Liver (tissue), 9 donors: ENCODE measurements around a stretch of chr10.

- PRO-cap, 5 experiments = no peak in any of the 5 experiments
- RAMPAGE, long total RNA, 2 experiments = no peak in any of the 2 experiments
- RRBS = no CpG with 5 or more reads among the region's 11 CpGs
Observed at GRCh38 chr10:124739502-124739968, 4.6 kb downstream of the FAM53B start.

DNA sequence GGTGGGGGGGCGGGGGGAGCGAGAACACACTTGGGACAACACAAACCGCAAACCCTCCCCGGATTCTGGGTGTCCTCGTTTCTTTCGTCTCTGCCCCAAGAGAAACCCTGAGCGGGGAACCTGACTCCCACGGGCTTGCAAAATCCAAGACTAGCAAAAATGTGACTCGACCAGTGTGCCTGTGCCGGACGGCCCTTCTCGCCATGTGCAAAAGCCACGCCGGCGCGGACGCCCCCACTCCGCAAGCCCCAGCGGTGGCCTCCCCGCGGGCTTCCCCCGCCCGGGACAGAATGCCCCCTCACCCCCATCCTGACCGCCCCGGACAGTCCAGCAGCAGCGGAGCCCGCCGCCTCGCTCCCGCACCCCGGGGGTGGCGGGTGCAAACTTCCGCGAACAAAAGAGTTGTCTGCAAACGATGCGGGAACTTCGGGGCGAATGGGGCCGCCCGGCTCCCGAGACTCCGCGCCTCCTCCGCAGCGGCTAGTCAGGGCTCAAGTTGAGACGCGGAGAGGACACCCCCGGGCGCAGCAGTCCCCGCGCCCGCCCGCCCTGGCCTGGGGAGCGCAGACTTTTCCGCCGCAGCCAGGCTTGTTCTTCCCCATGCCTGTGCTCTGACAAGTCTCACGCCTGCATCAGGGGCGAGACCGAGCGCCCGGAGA lies 899 bp downstream of the FAM53B start:
- PRO-cap, 5 experiments = peak in 2 of 5 experiments; most common plus-strand start position 325 of the sequence (in 2)
- RAMPAGE, long total RNA, 2 experiments = no peak in any of the 2 experiments
- RRBS = 1% methylated on average over 36 of the region's 61 CpGs

GRCh38 chr10:124903033-124903628 lies 38.8 kb upstream of the ZRANB1 start:
- PRO-cap, 5 experiments = peak in 5 of 5 experiments; most common plus-strand start chr10:124903368 (in 1); most common minus-strand start chr10:124903163 (in 4)
- RAMPAGE, long total RNA, 2 experiments = no peak in any of the 2 experiments
- RRBS = no CpG with 5 or more reads among the region's 3 CpGs

DNA sequence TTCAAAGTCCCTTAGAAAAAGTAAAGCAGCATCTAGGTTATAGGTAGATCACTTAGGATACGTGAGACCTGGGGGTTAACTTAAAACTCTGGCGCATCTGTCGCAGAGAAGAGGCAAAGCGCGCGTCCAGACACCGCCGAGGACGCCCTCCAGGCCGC lies 25.6 kb upstream of the ZRANB1 start:
- PRO-cap, 5 experiments = no peak in any of the 5 experiments
- RAMPAGE, long total RNA, 2 experiments = no peak in any of the 2 experiments
- RRBS = no CpG with 5 or more reads among the region's 10 CpGs

DNA sequence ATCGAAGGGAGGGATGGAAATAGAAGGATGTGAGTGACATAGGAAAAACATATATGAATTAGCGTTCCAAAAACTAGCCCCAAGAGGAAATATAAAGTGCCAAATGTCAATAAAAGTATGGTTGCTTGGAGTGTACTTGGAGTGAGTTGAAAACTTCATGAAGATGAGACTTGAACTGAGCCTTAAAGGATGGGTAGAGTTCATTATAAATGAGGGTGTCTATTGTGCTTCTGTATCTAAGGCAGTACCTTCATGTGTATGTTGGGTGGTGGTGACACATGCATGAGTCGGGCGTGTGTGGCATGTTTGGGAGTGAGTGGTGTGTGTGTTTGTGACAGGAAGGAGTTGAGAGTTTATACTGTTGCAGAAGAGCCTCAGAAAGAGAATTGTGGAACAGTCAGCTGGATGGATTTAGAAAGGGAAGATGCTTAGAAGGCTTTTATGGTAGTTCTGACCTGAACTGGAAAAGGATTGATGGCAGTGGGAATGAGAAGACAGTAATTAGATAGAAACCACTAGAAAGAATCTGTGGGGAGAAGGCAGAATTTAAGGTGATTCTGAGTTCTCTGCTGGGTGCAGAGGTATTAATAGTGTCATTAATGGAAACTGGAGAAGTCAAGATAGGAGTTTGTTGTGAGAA lies 5.9 kb upstream of the ZRANB1 start:
- PRO-cap, 5 experiments = no peak in any of the 5 experiments
- RAMPAGE, long total RNA, 2 experiments = no peak in any of the 2 experiments
- RRBS = no CpG with 5 or more reads among the region's 4 CpGs

DNA sequence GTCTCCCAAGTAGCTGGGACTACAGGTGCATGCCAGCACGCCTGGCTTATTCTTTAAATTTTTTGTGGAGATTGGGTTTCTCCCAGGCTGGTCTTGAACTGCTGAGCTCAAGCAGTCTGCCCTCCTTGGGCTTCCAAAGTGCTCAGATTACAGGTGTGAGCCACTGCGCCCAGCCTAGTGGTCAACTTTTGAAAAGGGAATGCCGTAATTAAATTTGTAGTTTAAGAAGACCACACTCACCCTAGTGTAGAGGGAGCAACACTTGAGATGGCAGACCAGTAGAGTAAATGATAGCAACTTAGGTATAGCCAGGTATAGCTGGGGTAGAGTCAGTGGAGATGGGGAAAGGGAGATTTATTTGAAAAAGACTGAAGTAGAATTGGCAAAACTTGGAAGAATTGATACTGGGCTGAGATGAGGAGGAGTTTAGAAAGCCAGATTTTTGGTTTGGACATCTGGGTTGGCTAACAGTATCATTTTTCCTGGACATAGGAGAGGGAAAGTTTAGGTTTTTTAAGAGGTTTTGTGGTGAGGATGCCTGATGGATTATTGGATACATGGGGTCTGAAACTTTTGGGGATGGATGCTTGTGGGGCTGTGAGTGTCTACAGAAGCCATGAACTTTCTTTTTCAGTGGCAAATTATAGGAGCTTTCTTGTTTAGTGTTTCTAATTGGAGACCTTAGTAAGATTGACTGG lies 17.8 kb downstream of the ZRANB1 start:
- PRO-cap, 5 experiments = no peak in any of the 5 experiments
- RAMPAGE, long total RNA, 2 experiments = no peak in any of the 2 experiments
- RRBS = no CpG with 5 or more reads among the region's 3 CpGs

GRCh38 chr10:124981495-124982039 lies 39.6 kb downstream of the ZRANB1 start:
- PRO-cap, 5 experiments = no peak in any of the 5 experiments
- RAMPAGE, long total RNA, 2 experiments = no peak in any of the 2 experiments
- RRBS = no CpG with 5 or more reads among the region's 4 CpGs

GRCh38 chr10:124986922-124988075 lies 40.6 kb downstream of the CTBP2 start:
- PRO-cap, 5 experiments = peak in 3 of 5 experiments; most common minus-strand start chr10:124987937 (in 2)
- RAMPAGE, long total RNA, 2 experiments = no peak in any of the 2 experiments
- RRBS = no CpG with 5 or more reads among the region's 12 CpGs

DNA sequence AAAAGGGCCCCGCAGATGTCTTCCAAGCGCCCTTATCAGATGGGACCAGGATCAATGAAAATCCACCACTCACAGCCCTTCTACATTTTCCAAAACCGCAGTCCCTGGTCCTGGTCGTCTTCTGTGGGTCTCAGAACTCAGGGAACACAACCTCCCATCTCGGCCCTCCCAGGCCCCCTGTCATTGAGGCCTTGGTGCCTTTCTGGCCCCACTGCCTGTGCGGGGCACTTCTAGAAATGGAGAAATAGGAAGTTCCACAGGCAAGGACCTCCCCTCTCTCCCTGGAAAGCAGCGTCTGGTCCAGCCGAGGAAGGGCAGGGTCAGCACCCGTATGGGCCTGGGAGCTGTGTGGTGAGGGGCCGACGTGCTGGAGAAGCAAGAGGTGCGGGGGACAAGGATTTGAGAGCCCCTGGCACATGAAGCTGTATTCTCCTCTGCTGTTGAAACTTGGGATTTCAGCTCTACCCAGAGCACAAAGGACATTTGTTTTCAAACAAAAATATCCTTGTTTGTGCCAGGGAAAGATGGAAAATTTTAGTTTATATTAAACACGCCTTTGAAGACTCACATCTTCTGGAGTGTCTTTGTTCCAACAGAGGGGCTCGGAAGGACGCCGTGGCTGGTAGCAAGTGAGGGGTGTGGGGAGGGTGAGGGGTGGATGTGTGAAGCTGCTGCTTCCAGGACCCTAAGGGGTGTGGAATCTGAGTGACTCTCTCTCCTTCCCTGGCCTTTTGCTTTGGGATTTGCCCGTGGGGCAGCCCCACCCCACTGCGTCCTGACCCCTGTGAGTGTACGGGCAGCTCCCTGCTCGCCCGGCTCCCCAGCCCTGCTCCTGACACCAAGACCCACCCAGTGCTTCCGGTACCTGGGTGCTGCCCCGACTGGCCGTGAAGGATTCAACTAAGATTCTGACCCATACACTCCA lies 26.7 kb downstream of the CTBP2 start:
- PRO-cap, 5 experiments = no peak in any of the 5 experiments
- RAMPAGE, long total RNA, 2 experiments = no peak in any of the 2 experiments
- RRBS = 91% methylated on average over 2 of the region's 24 CpGs

DNA sequence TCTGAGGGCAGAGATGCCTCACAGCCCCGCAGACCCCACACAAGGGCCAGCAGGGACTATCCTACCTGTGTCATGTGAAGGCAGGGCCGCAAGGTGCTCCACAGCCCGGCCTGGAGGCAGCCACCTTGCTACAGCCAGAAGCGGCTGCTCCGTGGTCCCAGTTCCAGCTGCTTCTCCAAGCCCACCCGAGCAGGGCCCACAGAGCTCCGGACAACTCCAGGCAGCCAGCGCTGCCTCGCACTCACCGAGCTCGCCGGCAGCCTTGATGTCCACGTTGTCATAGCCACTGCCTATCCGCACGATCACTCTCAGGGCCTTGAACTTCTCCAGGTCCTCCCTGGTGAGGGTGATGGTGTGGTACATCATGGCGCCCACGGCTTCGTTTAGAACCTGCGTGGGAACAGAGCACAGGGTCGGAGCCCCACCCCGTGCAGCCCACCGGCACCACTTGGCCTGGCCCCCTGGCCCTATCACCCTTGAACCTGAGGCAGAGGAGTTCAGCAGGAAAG lies 25.1 kb downstream of the CTBP2 start:
- PRO-cap, 5 experiments = no peak in any of the 5 experiments
- RAMPAGE, long total RNA, 2 experiments = no peak in any of the 2 experiments
- RRBS = 87% methylated on average over 8 of the region's 22 CpGs

GRCh38 chr10:125011629-125012704 lies 15.9 kb downstream of the CTBP2 start:
- PRO-cap, 5 experiments = no peak in any of the 5 experiments
- RAMPAGE, long total RNA, 2 experiments = no peak in any of the 2 experiments
- RRBS = 84% methylated on average over 2 of the region's 38 CpGs

DNA sequence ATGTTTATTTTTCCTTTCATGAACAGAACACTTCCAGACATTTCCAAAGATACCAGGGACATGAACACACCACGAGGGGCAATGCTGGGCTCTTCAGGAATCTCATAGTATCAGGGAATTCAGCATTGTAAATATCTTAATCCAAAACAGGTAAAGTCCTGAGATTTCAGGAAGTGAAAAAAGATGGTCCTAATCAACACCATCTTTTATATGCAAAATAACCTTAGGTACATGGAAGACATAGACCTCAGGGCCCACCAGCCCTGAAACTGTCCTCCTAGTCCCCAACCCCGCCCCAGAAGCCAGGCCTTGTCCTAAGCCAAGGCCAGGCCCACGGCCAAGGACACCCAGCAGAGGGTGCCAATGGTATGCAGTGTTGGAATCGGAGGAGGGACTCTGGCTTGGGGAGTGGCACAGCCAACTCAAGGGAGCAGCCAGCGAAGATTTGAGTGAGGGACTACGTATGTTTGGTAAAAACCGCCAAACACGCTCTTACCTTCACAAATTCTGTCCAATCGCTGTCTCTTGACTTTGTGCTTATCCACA lies 10.7 kb upstream of the CTBP2 start:
- PRO-cap, 5 experiments = no peak in any of the 5 experiments
- RAMPAGE, long total RNA, 2 experiments = no peak in any of the 2 experiments
- RRBS = no CpG with 5 or more reads among the region's 9 CpGs

DNA sequence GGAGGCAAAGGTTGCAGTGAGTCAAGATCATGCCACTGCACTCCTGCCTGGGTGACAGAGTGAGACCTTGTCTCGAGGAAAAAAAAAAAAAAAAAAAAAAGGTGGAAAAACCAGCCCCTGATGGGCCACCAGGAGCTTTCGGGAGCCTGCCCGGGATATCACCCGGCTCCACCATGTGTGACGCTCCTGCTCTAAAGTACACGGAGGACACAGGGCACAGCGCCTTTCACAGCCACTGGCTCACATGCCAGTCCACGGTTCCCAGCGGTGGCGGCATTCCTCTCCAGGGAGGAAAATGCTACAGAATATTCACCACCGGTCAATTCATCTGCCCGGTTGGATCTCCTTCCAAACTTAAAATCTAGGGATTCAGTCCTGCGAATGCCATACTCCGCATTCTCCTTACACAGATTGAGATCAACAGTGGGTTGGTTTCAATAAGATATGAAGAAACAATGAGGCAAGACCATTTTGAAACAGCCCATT lies 51.2 kb upstream of the CTBP2 start:
- PRO-cap, 5 experiments = no peak in any of the 5 experiments
- RAMPAGE, long total RNA, 2 experiments = no peak in any of the 2 experiments
- RRBS = no CpG with 5 or more reads among the region's 14 CpGs

DNA sequence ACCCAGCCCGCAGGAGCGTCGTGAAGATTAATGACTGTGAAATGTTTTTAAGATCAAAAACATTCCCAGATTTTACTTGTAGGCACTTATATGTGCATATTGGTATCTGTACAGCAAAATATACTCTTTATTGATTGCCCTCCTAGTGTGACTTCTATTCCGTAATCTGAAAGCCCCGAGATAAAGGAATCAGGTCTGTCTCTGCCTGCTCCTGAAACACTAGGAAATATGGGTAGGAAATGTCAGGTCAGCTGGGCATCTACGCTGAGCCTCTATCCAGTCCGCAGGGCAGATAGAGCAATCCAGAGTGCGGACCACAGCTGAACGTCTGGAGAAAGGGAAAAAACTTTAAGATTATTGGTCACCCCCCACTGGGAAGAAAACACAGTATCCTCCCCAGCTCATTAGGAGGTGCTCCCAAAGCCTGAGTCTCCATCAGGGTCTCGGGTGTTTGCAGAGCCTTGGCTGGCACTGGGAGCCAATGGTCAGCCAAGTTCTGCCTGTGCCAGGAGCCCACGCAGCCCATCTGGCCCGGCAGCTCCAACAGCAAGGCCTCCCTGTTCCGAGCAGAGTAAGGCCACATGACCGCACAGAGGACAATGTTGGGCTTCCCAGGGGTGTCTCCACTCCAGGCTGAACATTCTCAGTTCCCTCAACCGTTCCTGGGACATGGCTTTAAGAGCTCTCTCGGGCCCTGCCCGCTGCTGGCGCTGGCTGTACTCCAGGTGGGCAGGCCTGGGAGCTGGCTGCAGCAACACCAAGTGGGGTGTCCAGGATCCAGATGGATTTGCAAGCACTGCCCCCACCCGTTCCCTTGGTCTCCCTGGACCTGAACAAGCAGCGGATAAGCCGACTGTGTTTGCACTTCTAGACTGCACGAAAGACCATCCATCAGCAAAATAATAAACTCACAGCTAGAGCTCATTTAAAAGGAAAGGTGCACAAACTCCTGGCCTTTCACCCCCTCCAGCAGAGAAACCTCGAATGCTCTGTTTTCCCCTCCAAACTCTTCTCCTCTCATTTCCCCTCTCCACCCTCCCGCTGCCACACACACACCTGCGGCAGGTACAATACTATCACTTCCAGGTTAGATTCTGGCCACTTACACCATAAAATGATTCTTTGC lies 125.1 kb upstream of the CTBP2 start:
- PRO-cap, 5 experiments = no peak in any of the 5 experiments
- RAMPAGE, long total RNA, 2 experiments = no peak in any of the 2 experiments
- RRBS = no CpG with 5 or more reads among the region's 25 CpGs

GRCh38 chr10:125154202-125154376 lies 126.2 kb upstream of the CTBP2 start:
- PRO-cap, 5 experiments = no peak in any of the 5 experiments
- RAMPAGE, long total RNA, 2 experiments = no peak in any of the 2 experiments
- RRBS = no CpG with 5 or more reads among the region's 1 CpG

- PRO-cap, 5 experiments = peak in 4 of 5 experiments; most common plus-strand start chr10:125158855 (in 4); most common minus-strand start chr10:125158718 (in 3)
- RAMPAGE, long total RNA, 2 experiments = no peak in any of the 2 experiments
- RRBS = 1% methylated on average over 54 of the region's 132 CpGs
Observed at GRCh38 chr10:125158269-125159553, 130.8 kb upstream of the CTBP2 start.

GRCh38 chr10:125836323-125837147 lies 13.2 kb downstream of the BCCIP start:
- PRO-cap, 5 experiments = no peak in any of the 5 experiments
- RAMPAGE, long total RNA, 2 experiments = no peak in any of the 2 experiments
- RRBS = no CpG with 5 or more reads among the region's 7 CpGs

DNA sequence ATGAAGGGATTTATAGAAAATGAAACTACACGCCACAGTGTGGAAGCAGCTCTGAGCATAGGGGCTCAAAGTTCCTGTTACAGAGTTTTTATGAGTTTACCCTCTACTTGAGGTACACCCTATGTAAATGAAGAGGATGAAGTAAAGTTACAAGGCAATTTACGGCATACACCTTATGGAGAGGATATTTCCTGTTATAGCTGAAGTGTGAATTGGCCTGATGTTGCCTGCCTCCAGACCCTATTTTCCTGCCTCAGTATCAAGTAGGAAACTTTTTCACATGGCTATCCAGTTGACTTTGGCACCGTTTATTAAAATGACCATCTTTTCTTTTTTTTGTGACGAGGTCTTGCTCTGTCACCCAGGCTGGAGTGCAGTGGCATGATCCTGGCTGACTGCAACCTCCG lies 33.4 kb downstream of the FANK1 start:
- PRO-cap, 5 experiments = no peak in any of the 5 experiments
- RAMPAGE, long total RNA, 2 experiments = no peak in any of the 2 experiments
- RRBS = no CpG with 5 or more reads among the region's 5 CpGs

DNA sequence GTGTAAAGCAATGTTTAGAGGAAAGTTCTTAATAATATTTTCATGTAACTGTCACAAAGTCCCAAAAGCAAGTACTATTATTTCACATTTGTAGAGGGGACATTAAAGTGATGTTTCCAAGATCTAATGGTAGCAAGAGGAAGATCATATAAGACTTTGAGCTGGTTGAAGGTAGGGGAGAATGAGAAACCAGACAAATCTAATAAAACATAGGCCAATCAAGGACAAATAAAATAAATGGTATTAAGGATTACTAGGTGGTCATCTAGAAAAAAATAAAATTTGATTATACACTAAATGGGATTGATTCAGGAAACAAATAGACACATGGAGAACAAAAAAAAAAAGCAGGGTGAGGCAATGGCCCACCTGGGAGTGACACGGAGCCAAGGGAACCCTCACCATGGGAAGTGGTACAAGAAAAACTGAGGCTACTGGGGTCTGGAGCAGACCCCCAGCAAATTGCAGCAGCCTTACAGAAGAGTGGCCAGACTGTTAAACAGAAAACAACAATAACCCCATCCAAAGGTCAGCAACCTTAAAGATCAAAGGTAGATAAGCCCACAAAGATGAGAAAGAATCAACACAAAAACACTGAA lies 128.3 kb downstream of the FANK1 start:
- PRO-cap, 5 experiments = no peak in any of the 5 experiments
- RAMPAGE, long total RNA, 2 experiments = no peak in any of the 2 experiments
- RRBS = no CpG with 5 or more reads among the region's 1 CpG

GRCh38 chr10:126041689-126042894 lies 145.7 kb downstream of the FANK1 start:
- PRO-cap, 5 experiments = peak in 5 of 5 experiments; most common plus-strand start chr10:126042134 (in 5); most common minus-strand start chr10:126041930 (in 1)
- RAMPAGE, long total RNA, 2 experiments = no peak in any of the 2 experiments
- RRBS = no CpG with 5 or more reads among the region's 21 CpGs